CD14-positive monocyte (primary cell): Measurements from ENCODE around the genes RIMS4 and KCNS1.

- CAGE, long polyA plus RNA = no peak
Measured at GRCh38 chr20:43584345-43585458, 6.0 kb upstream of the IFT52 start.

DNA sequence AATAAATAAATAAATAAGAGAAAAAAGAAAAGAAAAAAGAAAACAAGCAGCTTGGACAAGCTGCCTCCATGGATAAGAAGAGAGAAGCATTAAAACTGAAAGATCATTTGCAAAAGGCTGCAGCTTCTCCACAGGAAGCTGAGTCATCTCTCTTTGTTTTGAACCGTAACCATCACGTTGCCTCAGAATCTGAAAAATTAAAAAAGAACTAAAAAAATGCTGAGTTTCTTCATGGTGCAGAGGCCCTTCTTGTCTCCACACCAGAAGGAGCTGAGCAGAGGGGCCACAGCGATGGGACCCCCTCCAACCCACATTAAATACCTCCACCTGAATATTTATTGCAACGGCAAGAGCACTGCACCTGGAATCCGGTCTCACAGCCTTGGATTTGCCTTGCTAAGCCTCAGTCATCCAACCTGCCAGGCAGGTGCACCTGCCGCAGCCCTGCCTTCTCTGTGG, 28.1 kb downstream of the TOX2 start:
- CAGE, long polyA plus RNA = no peak

GRCh38 chr20:44018122-44018999, 103.7 kb downstream of the TOX2 start:
- CAGE, long polyA plus RNA = no peak

DNA sequence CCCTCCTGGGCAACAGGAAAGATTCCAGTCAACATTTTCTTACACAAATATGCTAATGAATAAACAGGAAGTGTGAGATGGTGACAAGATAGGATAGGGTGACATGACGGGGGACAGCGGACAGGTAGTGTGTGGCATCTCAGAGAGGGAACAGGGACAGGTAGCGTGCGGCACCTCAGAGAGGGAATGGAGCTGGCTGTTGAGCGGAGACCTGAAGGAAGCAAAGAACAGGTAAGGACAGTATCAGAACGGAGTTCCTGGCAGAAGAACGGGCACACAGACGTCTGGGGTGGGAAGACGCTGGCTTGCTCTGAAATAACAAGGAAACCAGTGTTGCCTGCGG, 111.8 kb downstream of the JPH2 start:
- CAGE, long polyA plus RNA = no peak

DNA sequence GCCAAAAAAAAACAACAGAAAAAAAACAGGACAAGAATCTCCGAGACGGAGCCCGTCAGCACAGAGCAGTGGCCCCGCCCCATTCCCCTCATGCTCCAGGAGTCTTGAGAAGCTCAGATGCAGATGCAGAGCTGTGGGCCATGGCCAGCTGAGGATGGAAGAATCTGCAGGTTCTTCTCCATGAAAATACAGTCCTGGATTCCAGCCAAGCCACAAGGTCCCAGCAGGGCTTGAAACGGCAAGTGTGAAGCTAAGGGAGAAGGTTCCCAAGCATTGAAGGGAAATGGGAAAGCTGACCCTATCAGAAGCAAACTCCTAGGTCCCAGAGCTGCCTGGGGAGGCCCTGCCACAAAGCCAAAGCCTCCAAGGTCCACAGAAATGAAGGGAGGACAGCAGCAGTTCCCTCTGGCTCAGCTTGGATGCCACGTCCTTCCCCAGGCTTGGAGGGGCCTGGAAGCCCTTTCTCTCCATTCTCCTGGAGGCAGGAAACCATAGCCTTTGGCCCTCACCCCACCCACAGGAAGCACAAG, 75.1 kb downstream of the JPH2 start:
- CAGE, long polyA plus RNA = no peak

DNA sequence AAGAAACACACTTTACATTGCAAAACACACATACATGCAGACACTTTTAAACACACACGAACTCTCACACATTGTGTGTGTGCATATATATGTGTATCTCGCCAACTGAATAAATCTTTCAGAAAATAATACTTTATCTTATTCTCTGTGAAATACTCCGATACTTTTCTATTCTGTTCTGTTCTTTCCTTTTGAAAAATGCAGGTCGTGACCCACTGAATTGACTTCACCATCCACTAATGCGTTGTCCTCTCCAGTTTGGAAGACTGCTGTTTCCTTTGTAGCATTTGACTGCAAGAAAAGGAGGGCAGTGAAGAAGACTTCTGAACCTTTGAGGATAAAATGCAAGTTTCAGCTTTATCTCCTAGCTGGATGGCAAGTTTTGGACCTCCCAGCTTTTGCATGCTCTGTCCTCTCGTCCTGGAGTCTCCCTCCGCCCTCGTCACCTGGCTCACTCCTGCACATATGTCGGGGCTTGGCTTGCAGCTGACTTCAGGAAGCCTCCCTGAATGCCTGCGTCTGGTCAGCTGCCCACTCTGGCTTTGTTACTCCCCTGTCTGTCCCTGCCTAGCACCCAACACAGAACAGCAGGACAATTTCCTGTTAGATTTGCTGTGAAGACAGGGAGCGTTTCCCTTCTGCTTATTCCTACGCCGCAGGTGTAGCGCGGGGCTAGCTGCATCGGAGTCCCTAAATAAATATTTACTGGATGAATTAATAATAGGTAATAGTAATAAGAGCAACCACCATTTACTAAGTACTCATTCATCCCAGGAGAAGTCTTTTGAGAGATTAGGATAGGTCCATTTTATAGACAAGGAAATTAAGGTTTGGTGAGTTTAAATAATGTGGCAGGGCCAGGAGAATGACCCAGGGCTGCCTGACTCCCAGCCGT, 5.5 kb downstream of the JPH2 start:
- CAGE, long polyA plus RNA = no peak

DNA sequence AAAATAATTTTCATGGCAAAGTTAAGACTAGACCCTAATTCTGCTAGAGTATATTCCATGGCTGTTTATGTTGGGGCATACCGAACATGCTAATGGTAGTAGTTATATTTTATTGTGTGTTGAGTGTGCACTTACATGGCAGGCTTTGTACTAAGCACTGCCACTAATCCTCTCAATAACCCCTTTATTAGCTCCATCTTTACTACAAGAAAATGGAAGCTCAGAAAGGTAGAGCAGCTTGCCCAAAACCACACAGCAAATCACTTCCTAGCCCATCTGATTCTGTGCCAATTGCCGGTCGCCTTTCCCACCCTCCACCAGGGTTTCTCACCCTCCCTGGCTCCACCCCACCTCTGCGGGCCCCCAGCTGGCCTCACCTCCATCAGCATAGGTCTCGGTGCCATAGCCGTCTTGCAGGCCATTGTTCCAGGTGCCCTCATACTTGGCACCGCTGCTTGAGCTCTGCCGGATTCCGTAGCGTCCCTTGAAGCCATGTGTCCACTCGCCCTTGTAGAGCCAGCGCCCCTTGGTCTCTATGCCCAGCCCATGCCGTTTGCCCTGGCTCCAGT, 954 bp downstream of the JPH2 start:
- CAGE, long polyA plus RNA = no peak

DNA sequence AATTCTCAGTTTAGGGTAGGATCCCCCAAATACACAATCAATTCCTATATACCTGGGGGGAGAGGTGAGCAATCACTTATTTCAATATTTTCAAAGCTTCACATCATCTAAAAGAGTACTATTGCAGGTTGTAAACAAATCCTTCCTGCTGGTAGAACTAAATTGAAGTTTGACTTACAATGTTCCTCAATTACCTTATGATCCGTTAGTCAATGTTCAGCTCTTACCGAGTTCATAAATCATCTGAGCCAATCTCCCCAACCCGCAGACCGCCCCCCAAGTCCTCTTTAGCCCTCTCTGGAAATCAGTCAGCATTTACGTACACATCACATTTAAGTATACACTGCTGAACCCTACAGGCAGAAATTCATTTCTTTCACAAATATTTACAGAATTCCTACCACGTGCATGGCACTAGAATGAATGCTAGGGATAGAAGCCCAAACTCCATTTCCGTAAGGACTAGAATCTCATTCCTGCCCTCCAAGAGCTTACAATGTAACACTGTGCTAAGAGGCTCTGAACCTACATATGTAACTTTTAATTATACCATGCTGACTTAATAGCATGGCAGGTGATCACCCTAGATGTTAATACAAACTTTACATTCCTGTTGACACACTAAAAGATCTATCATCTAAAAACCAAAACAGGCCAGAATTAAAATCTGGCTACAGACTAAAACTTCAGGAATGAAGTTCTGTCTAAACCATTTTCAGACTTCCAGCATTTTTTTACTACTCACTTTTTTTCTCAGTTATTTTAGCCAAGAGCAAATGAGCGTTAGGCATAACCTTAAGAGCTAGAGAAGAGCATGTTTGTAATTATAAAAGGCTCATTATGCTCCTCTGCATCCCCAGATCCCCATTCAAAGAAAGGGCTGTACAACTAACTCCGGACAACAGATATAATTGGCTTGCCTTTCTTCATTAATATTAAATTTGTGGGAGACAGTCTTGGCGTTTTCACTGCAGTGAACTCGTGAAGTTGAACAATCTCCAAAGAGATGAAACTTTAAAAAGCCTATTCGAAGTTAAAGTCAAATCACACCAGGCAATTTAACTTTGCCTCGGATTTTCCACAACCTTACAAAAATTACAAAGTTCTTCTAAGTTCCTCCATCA, 1.6 kb downstream of the OSER1 start:
- CAGE, long polyA plus RNA = no peak

- CAGE, long polyA plus RNA = no peak
Measured at GRCh38 chr20:44481499-44482069, 5.9 kb downstream of the TTPAL start.

DNA sequence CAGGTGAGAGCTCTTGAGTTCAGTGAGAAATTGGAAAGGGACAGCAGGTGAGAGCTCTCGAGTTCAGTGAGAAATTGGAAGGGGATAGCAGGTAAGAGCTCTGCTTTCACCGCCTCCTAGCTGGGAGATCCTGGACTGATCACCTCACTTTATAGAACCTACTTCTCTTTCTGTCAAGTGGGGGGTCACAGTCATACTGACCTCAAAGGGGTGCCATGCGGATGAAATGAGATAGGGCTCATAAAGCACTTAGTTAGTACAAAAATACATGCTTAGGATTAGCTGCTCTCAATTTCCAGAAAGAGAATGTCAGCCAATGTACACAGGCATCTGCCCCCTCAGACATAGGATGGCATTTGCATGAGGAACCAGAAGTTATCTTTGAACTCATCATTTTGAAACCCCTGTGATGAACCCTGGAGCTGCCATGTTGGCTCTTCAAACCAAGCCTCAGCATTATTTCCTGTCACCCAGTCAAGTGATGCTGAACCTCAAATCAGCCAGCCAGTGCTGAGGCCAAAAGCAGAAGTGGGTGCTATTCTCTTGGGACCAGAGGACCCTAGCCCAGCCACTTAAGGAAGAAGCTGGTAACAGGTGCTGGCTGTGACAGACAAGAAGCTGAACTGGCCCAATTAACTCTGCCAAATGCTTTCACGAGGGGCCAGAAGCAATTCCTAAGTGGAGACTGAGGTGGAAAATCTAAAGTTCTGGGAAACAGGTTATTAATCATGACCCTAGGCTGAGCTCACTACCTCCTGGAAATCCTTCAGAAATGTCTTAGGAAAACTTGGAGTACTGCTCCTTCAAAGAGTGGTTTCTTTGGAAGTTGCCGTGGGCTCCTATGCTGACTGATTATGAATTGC, 3.8 kb downstream of the PKIG start:
- CAGE, long polyA plus RNA = no peak

DNA sequence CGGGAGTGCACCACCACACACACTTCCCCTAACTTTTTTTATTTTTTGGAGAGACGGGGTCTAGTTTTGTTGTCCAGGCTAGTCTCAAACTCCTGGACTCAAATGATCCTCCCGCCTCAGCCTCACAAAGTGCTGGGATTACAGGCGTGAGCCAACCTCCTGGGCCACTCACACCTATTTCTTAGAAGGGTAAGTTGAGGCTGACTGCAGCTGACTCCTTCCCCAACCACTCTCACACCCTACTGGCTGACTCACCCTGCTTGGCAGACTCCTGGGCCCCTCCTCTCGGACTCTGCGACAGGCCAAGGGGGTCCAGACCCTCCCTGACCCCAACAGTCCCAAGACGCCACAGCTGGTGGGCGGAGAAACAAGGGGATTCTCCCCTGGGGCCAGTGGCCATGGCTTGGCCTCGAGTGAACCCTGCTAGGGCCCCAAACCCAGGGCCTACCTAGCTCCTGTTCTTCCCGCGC, 896 bp downstream of the ADA start:
- CAGE, long polyA plus RNA = no peak

GRCh38 chr20:44671621-44671883, 20.1 kb upstream of the ADA start:
- CAGE, long polyA plus RNA = no peak

- CAGE, long polyA plus RNA = no peak
Measured at GRCh38 chr20:44691672-44691931, 23.6 kb upstream of the CCN5 start.

GRCh38 chr20:44695401-44696310, 19.5 kb upstream of the CCN5 start:
- CAGE, long polyA plus RNA = no peak

DNA sequence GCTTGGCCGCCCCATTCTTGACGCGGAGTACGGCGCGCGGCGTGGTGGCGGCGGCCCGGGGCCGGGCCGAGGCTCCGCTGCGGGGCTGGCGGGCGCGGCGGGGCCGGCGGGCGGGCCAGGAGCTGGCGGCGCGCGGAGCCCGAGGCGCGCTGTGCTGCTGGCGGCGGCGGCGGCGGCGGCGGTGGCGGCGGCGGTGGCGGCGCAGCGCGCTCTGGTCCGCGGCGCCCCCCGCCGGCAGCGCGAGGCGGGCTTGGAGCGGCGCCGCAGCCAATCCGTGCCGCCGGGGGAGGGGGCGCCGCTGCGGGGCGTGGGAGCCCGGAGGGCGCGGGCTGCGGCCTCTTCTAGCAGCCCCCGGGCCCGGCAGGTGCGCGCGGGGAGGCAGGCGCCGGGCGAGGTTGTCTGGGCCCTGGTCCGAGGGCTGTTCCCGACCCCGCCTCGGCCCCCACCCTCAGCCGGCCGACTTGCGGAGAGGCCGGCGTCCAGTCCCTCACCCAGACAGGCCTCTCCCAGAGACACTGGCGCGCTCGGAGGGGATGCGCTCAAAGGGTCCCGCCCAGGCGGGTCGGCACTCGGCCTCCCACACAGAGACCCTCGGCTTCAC, at the start of gene RIMS4:
Gene RIMS4 (minus strand): TSS at position 213 of the 601 bp plus-strand sequence.
- CAGE, long polyA plus RNA = no peak

DNA sequence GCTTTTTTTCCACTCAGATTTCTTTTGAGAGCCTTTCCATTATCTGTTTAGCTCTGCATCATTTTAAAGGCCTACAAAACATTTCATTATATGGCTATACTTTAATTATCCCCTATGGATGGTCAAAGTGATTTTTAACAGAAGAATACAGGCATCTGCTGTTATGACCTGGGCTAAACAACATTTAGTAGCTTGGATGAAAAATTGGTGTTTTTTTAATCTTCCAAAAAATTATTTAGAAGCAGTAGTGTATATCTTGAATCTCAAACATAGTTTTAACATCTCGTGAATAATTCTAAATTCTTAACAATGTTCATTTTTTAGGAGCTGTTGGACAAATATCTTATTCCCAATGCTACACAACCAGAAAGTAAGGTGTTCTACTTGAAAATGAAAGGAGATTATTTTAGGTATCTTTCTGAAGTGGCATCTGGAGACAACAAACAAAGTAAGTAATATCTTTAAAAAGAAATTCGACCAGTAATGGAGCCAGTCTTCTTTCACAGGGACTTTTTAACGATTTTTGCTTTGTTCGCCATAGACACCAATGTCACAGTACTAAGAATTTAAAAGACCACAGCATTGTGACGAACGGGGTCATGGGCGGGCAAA, 6.1 kb upstream of the PABPC1L start:
- CAGE, long polyA plus RNA = no peak

DNA sequence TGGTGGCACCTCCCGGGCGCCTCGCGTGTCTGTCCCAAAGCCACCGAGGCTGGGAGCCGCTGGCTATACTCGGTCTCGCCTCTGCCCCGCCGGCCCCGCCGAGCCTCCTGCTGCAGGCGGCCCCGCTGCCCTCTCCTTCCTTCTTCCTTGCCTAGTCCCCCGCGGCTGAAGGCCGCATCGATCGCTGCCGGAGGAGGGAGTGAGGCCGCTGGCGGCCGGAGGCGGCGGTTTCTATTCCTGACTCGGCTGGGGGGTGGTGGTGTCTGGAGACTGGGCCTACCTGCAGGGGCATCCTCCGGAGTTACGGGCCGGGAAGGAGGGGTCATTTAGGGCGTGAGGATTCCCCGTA, at the start of gene KCNS1:
Gene KCNS1 (minus strand): TSS at position 204 of the 349 bp plus-strand sequence.
- CAGE, long polyA plus RNA = no peak

- CAGE, long polyA plus RNA = no peak
Measured at GRCh38 chr20:45117477-45118096, 2.6 kb upstream of the WFDC5 start.

GRCh38 chr20:45230563-45231056, 9.4 kb downstream of the SEMG2 start:
- CAGE, long polyA plus RNA = no peak

DNA sequence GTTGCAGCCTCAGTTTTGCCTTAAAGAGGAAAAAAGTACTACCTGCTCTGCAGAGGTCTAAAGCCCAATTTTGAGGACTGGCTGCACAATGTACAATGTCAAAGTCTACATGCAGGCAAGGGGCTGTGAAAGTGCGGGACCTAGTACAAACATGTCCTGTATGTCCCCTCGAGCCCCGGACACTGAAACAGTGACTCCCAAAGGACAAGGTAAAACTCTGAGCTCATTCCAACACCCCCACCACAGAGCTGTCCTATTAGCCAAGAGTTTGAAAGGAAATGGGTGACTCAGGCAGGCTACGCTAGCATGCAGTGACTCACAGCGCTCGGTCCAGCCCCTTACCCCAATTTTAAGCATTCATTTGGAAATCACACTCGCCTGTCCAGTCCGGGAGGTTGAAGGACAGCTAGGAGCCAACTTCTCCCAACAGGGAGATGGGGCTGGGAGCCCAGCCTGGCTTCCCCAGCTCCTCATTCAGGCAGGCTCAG, 4.1 kb downstream of the SDC4 start:
- CAGE, long polyA plus RNA = no peak